ENCODE measurements around the gene DYNAP.

DNA sequence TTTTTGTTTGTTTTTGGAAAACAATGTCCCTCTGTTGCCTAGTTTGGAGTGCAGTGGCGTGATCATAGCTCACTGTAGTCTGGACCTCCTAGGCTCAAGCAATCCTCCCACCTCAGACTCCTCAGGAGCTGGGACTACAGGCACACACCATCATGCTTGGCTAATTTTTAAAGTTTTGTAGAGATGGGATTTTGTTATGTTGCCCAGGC is 7.2 kb upstream of the POLI start:
- PRO-cap: no peak
- RAMPAGE, long total RNA: no peak

DNA sequence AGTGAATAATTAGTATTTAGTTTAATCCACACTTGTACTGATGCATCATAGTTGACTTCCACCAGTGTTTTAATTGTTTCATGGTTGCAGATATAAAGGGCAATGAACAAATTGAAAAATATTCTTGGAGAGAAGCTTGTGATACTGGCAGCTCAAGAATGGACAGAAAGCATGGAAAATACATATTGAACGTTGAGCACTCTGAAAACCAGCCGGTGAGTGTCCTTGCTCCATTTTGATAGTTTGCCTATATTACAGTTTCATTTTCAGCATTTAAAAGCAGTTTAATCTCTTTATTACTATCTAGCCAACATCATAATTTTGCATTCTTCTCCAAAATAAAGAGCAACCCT is at the start of gene DYNAP:
Gene DYNAP (plus strand): TSS at position 121 of the 353 bp plus-strand sequence.
- PRO-cap: no peak
- RAMPAGE, long total RNA: no peak

GRCh38 chr18:55110366-55110914 is 151.2 kb upstream of the CCDC68 start:
- PRO-cap: no peak
- RAMPAGE, long total RNA: no peak

GRCh38 chr18:55243650-55244472 is 284.6 kb upstream of the CCDC68 start:
- PRO-cap: no peak
- RAMPAGE, long total RNA: no peak

DNA sequence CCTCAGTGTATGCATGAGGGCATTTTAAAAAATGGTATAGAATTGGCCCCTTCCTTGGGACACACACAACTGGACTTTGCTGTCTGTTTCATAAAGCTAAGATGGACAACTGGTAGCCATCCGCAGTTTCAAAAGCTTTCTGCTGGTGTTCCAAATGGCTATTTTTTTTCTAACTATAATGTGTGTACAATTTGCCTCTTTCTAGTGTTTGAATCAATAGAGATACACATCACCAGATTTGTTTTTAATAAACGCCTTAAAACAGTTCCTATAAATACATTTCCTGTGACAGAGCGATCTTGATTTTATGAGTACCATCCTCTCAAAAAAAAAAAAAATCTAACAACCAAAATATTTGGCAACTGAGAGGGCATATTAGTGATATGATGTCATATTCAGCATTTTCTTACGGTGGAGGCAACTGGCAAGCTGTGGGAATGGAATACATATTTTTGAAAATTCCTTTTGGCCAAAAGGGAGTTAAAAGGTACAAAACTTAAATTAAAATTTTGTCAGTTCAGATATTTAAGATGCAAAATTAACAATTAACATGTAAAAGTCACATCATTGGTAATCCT is 268.5 kb downstream of the TCF4 start:
- PRO-cap: no peak
- RAMPAGE, long total RNA: no peak

DNA sequence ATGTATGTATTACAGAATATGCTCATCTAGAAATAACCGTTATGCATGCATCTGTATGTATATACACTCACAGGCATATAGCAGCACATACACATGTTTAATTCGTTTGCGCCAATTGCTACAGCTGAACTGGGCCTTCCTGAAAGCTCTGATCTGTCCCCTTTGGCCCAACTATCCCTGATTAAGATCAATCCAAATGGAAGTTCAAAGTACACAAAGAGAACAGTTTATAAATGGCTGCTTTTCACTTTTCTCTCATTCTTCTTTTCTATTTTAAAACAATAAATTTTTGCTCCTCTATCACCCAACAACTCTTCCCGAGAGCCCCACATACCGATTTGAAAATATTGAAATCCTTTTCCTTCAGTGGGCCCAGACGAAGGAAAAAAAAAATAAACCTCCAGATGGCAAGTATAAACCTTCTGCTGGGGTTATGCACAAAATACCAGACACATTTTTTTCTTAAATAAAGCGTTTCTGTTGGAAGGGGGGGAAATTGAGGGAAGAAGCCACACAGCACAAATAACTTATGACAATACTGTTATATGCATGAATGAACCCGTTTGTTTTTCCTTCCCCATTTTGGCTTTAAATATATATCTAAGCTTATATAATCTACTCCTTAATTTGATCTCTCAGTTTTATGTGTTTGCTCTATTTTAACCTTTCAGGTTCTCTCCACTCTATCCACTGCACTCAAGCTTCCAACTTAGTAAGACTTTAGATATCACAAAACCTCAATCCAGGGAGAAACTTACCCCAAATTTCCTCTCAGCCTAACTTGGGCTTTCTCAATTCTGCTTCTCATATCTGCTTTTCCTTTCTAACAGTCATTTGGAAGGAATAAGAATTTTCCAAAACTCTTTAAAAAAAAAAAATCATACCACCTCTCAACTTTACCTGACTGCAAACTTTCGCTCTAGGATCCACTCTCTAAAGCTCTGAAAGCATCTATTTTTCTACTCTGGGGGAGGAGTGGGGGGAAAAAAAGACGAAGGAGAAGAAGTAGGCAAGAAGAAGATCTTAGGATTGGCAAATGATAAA is 267.2 kb downstream of the TCF4 start:
- PRO-cap: no peak
- RAMPAGE, long total RNA: no peak

GRCh38 chr18:55339073-55339728 is 248.8 kb downstream of the TCF4 start:
- PRO-cap: no peak
- RAMPAGE, long total RNA: no peak

- PRO-cap: no peak
- RAMPAGE, long total RNA: no peak
Measured at GRCh38 chr18:55403479-55403971, 184.5 kb downstream of the TCF4 start.

DNA sequence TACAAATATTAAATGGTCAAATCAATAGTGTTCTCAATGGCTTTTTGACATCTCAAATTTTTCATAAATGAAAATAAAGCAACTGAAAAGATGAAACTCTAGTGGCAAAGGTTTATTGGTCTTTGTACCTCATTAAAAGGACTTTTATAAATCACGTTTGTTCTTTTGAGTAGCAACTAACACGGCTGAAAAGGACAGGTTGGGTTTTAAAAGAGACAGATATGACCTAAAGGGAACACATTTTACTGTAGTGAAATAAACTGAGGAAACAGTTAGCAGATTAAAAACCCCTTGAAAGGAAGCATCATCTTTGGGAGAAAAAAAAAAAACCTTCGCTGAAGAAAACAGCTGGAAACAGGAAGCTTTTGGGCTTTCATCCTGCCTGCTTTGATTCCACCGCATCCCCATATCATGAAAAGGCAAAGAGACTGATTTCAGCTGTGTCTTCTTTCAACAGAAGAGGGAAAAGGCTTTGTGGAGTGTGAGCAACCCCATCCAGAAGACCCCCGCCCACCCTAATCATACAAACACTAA is 86.5 kb downstream of the TCF4 start:
- PRO-cap: no peak
- RAMPAGE, long total RNA: no peak

- PRO-cap: no peak
- RAMPAGE, long total RNA: no peak
Measured at GRCh38 chr18:55665073-55665314, 77.0 kb upstream of the TCF4 start.

DNA sequence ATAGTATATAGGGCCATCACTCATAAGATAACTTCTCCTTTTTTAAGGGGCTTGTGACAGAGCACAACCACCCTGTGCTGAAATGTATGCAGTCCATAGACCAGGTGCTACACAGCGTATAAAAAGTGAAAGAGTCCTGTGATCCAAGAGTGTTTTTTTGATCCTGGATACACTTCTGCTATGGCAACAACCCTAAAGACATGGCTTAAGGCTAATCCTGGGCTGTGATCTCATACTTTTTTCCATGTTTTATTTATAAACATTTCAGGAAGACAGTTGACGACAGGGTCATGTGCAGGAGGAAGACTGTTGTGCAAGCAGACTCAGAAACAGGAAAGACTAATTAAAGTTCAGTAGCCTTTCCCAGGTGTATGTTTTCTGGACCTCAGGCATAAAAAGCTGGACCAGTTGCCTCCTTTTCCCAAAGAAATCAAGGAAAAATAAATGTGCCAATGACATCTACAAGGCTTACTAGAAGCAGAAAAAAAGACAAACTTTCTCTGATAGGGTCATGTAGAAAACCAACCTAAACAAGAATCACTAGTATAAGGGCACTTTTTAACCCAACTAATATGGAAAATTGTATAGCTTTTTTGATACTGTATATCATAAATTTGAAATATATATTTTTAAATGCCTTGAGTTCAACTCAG is 400.7 kb upstream of the TCF4 start:
- PRO-cap: no peak
- RAMPAGE, long total RNA: no peak

GRCh38 chr18:56199856-56200410 is 438.5 kb downstream of the TXNL1 start:
- PRO-cap: no peak
- RAMPAGE, long total RNA: no peak

DNA sequence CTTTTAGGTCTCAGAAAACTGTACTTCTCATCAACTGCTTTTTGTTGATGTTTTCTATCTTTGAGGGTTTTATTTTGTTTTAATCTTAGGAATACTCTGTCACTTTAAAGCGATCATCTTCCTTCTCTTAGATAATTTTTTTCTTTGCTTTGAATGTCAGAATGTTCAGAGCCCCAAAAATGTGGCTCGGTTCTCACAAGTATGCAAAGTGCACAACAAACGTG is 245.3 kb downstream of the TXNL1 start:
- PRO-cap: no peak
- RAMPAGE, long total RNA: no peak

DNA sequence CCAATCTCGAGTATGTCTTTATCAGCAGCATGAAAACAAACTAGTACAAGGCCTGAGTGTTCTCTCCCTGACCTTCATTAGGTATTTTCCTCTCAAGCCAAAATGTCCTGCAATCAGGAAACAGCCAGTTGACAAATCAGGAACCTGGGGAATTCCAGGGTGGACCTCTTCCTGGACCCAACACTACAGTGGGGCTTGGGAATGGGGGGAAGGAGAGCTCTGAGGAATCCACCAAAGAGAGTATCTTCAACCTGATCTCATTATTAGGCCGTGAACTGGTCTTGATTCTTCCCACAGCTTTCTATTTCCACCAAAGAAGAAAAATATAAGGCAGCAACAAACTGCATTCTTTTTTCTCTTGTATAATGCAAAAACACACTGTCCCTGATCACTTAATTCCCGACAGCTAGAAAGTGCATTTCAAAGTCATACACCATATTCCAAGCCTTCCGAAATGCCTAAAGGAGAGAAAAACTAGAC is 129.6 kb downstream of the TXNL1 start:
- PRO-cap: no peak
- RAMPAGE, long total RNA: no peak

DNA sequence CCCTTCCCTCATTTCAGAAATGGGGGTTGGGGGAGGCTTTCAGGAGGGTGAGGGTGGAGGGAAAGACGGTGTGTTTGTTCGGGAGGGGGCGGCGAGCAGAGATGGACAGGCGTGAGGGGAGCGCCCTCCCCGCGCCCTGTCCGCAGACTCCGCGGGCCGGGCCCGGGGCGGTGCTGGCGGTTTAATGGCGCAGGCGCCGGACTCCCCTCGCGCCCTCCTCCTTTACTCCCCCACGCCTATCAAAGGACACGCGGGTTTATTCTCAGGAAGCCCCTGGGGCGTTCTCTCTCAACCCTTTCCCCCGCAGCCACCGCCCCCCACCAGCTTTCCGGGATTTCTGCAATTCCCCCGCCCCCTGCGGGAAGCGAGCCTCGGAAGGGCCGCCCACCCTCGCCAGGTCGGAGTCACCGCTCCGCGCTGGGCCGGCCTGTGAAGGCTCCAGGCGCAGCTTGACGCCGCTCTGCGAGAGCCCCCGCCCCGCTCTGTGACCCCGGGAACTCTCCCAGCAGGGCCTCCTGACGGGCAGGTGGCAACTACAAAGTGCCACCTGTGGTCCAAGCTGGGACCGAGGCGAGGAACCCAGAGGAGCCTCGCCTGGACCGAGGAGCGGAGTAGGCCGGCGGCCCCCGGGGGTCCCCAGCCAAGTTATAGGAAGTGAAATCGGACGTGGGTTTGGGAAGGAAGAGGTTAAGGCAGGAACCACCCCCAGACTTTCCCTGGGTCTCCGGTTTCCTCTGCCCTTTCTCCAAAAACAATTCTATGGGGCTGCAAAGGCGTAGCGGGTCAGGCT is 1.1 kb downstream of the ST8SIA3 start:
- PRO-cap: no peak
- RAMPAGE, long total RNA: no peak

- PRO-cap: no peak
- RAMPAGE, long total RNA: no peak
Measured at GRCh38 chr18:57440771-57441165, 5.6 kb downstream of the ONECUT2 start.

DNA sequence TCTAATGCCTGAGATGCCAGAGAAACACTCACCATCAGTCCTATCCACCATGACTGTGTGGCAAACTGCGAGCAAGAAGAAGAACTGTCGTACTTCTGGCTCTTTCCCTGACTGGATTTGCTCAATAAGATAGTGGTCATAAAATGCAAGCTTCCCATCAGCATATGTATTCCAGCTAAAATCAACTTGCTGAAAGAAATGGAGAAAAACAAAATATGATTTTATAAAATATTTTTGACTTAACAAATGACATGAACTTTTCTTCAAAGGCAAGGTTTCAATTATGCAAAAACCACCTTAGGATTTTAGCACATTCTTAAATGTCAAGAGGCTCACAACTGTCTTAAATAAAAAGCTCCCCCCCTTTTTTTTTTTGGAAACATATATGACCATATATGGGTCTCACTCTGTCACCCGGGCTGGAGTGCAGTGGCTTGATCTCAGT is 62.4 kb upstream of the NARS1 start:
- PRO-cap: no peak
- RAMPAGE, long total RNA: no peak

- PRO-cap: no peak
- RAMPAGE, long total RNA: no peak
Measured at GRCh38 chr18:57800744-57801059, 2.4 kb downstream of the ATP8B1 start.

DNA sequence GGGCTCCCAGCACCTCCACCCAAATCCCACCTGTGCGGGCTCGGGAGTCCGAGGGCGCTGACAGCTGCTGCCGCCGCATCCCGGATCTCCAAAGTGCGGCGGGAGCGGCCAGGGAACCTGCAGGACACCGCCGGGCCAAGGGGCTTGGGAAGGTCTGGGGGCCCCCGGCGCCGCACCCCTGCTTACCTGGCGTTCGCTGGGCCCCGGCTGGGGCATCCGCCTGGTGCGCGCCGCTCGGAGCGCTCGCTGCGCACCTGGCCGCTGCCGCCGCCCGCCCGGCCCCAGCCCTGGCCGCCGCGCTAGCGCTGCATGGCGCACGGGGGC is 341 bp downstream of the ATP8B1 start:
- PRO-cap: no peak
- RAMPAGE, long total RNA: no peak

GRCh38 chr18:58080370-58080875 is 36.4 kb downstream of the NEDD4L start:
- PRO-cap: no peak
- RAMPAGE, long total RNA: no peak